MCF 10A (cell line): ENCODE data around the genes SLC25A12 and METAP1D.

DNA sequence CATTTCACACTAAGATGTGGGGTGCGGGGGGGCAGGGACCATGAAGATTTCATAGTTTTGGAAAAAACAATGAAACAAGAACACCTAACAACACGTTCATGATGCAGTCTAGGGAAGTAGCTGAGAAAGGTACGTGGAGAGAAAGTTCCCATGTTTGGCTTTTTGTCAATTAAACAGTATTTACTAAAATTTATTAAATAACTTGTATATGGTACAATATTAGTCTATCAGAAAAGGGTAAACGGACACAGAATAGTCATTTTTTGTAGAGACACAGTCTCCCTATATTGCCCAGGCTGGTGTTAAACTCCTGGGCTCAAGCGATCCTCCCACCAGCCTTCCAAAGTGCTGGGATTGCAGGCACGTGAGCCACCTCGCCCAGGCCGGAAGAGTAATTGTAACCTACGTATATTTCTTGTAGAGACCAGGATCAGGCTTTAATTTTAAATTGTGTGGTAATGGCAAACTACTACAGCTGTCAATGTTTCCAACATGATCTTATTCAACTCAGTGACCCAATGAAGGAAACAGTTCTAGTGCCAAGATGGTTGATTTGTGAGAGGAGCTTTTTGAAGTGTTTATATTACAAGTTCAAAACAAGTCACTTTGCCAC, 55.6 kb downstream of the GORASP2 start:
- PRO-cap = no peak
- RRBS = no CpG with 5 or more reads among the region's 9 CpGs

DNA sequence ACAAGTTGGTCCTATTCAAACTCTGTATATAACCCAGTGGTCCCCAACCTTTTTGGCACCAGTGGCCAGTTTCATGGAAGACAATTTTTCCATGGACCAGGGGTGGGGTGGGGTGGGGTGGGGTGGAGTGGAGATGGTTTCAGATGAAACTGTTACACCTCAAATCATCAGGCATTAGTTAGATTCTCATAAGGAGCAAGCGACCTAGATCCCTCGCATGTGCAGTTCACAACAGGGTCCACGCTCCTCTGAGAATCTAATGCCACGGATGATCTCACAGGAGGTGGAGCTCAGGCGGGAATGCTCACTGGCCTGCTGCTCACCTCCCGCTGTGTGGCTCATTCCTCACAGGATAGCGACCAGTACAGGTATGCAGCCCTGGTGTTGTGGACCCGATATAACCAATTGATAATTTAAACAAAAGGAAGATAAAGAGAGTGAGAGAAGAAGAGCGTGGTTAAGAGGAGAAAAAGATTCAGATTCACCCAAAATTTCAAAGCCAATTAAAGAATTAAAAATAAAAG, 20.9 kb downstream of the TLK1 start:
- PRO-cap = no peak
- RRBS = no CpG with 5 or more reads among the region's 9 CpGs

GRCh38 chr2:171160986-171161657, 429 bp upstream of the TLK1 start:
- PRO-cap = bidirectional peak, plus-strand start at chr2:171161084, minus-strand start at chr2:171160837
- RRBS = under 1% methylated on average over 12 of the region's 55 CpGs

GRCh38 chr2:171318666-171319180, 115.1 kb downstream of the METTL8 start:
- PRO-cap = no peak
- RRBS = no CpG with 5 or more reads among the region's 3 CpGs

- PRO-cap = no peak
- RRBS = no CpG with 5 or more reads among the region's 3 CpGs
These were observed 107.7 kb downstream of the METTL8 start for GRCh38 chr2:171326082-171326571.

DNA sequence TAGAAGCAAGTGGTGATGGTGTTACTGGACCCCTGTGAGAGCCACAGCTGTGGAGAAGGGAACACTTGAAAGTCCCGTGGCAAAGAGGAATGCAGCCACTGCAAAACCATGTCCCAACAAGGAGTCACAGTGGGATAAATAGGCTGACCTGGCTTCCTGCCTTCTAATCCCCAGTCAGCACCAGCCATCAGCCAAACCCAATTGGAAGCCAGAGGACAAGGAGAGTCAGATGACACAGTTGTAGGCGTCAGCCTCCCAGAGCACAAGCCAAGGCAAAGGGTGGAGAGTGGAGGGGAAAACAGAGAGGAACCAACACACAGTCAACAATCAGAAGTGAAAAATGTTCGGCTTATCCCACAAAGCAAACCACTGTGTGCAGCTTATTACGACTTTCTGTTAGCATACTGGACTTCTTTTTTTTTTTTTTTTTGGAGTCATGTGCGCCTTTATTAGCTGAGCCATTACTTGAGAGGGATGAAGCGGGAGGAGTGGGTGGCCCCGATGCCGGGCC, 5.4 kb upstream of the CYBRD1 start:
- PRO-cap = no peak
- RRBS = no CpG with 5 or more reads among the region's 8 CpGs

- PRO-cap = bidirectional peak, plus-strand start at chr2:171894388, minus-strand start at chr2:171894244
- RRBS = under 1% methylated on average over 25 of the region's 73 CpGs
These were observed at the start of gene SLC25A12 for GRCh38 chr2:171893722-171894826. TSS of gene SLC25A12 (minus strand) at chr2:171894244.

GRCh38 chr2:171939277-171940005, 17.2 kb downstream of the HAT1 start:
- PRO-cap = no peak
- RRBS = no CpG with 5 or more reads among the region's 7 CpGs

DNA sequence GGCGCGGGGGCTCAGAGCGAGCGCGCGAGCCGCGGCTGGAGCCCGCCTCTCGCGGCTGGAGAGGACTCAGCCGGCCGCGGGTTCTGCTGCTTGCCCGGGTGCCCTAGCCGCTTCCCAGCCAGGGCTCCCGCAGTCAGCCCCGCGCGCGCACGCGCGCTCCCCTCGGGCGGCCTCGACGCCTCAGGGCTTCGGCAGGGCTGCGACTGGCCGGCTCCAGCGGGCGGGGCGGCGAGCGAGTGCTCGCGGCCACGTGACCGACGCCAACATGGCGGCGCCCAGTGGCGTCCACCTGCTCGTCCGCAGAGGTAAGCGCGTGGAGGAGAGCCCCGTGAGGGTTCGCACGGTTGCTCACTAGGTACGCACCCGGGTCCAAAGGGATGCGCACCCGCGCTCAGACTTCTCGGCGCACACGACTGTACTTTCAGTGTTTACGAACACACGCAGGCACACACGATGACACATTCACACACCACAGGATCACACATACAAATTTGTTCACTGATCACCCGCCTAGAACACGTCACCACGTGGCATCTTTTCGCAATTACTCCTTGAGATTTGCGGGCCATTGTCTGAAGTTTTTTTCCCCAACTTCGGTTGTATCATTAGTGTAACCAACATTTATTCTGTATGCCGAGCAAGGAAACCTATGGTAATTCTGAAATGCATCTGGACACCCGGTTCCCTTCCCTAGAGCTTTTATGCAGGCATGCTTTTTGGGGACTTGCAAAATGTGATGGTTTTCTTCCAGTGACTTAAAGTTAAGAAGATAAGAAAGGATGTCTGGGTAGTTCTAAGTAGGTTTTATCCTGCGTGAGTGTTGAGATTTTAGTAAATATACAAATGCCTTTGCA, at the start of gene METAP1D:
Gene METAP1D (plus strand): TSS at position 249 of the 854 bp plus-strand sequence.
- PRO-cap = bidirectional peak, plus-strand start at position 251 of the sequence, minus-strand start at position 131 of the sequence
- RRBS = no CpG with 5 or more reads among the region's 71 CpGs

DNA sequence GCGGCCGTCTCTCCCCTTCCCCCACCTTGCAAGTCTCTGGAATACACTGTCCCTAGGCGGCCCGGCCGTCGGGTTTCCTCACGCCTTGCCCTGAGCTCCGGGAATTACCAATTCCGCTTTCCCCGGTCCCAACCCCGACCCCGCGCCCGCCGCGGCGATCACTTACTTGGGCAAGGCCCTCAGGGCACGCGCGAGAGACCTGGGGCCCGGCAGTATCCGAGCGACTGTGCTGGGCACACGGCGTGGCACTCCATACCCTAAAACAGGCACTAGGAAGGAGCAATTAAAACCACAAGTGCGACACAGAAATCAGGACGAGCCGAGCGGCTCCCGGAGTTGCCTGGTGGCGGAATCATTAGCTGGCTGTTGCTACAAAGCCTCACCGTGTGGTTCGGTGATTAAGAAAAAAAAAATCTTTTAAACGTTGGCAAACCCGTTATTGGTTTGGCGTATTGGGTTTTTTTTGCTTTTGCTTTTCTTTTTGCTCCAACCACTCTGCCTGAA, 2.1 kb upstream of the DLX1 start:
- PRO-cap = no peak
- RRBS = 77% methylated on average over 16 of the region's 36 CpGs

GRCh38 chr2:172164970-172165216, 62.2 kb upstream of the DLX2 start:
- PRO-cap = no peak
- RRBS = no CpG with 5 or more reads among the region's 6 CpGs

GRCh38 chr2:172230540-172231651, 128.2 kb upstream of the DLX2 start:
- PRO-cap = no peak
- RRBS = no CpG with 5 or more reads among the region's 14 CpGs

- PRO-cap = no peak
- RRBS = 91% methylated on average over 4 of the region's 69 CpGs
These were observed 132.3 kb upstream of the DLX2 start for GRCh38 chr2:172234528-172235823.

- PRO-cap = no peak
- RRBS = no CpG with 5 or more reads among the region's 4 CpGs
These were observed 102.1 kb upstream of the ITGA6 start for GRCh38 chr2:172325321-172325654.

DNA sequence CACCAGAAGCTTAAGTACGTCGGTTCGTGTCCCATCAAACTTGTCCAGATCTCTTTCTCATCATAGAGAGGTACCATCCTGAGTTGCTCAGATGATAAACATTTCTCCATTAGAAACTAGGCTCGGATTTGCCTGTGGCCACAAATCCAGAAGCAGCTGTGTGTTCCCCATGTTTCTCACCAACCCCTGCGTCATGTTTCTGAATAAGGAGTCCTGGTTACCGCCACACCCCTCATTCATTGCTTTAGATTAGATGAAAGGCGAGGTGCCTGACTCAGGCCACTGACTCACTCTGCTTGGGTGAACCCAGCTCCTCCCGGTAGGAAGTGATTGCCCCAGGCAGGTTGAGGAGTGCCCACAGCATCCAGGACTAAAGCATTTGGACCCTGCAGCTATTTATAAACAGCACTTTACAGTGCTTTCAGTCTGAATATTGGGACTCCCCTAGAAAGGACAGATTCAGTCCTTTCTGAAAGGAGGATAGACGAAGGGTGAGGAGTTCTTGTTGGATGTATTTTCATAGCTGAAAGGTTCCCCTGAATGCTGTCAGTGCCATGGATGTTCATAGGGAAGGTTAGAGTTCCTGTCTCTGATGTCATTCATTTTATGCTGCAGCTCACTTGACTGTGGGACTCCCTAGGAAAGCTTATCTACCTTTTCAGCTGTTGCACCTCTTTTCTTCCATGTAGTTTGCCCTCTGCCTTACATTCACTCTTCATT, 14.7 kb downstream of the ITGA6 start:
- PRO-cap = bidirectional peak, plus-strand start at position 424 of the sequence, minus-strand start at position 201 of the sequence
- RRBS = no CpG with 5 or more reads among the region's 9 CpGs

GRCh38 chr2:172465507-172466040, 38.2 kb downstream of the ITGA6 start:
- PRO-cap = bidirectional peak, plus-strand start at chr2:172465822, minus-strand start at chr2:172465721
- RRBS = 56% methylated on average over 8 of the region's 20 CpGs

DNA sequence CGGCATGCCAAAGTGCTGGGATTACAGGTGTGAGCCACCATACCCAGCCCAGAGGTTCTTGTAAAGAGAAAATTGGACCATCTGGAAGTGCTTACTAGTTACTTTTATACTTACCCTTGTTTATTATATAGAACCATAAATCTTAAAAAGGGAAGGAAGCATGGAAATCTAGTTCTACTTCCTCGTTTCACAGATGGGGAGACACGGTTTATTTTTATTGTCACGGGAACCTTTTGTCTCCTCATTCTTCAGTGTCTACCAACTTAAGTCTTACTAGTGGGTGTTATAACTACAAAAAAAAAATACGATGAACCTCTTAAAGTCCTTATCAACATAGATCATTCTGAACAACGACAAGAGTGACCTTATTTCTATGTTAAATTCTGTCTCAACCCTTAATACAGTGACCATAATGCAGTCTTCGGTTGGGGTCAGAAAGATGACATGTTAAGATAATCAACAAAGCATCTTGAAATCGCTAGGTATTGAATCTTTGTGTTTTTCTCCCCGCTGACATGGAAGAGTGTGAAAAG, 45.7 kb upstream of the PDK1 start:
- PRO-cap = no peak
- RRBS = no CpG with 5 or more reads among the region's 9 CpGs

- PRO-cap = bidirectional peak, plus-strand start at chr2:172783235, minus-strand start at chr2:172783228
- RRBS = no CpG with 5 or more reads among the region's 6 CpGs
These were observed 47.4 kb downstream of the RAPGEF4 start for GRCh38 chr2:172783052-172783503.

DNA sequence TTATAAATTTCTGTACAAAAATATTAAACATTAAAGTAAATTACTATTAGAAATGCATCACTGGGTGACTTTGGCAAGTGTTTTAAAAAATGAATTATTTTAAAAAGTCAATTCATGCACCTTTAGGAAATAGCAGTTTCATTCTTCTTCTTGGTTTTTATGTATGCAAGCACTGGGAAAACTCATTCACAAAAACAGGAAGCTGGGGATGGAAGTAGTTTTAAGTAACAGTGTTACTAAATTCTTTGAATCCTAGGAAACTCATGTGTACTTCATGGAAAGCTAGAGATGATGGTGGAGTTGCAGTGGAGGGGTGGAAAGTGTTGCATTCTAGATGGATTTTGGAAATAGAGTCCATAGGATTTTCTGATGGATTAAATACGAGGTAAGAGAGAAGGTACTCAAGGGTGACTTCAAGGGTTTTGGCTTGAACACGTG, 142.7 kb upstream of the MAP3K20 start:
- PRO-cap = no peak
- RRBS = no CpG with 5 or more reads among the region's 2 CpGs

DNA sequence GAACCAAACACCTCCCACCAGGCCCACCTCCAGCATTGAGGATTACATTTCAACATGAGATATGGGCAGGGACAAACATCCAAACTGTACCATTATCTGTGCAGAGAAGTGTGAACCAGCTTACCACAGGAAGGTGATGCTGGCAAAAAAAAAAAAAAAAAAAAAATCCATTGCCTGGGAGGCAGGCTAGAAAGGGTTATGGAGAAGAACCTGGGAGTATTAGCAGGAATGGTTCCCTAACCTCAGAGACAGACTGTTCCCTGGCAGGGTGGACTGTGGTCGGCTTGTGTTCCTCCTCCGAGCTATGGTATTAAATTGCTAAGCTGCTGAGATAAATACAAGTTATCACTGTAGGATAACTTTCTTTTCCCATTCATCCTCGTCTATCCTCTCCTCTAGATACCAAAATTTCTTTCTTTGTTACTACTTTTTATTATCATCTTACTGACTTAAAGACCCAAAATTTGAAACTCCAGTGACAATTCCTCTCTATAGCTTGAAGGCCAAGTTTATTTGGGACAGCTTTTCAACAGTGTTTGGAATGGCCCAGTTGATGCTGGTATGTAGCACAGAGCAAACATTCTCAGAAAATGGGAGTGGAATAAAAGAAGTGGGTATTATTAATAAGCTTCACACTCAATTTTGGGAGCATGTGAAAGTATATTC, 73.7 kb upstream of the MAP3K20 start:
- PRO-cap = no peak
- RRBS = no CpG with 5 or more reads among the region's 3 CpGs